Subcutaneous preadipocyte (primary cell): Measurements from ENCODE around the genes CHTOP and CREB3L4.

GRCh38 chr1:153334634-153335230 lies 13.9 kb downstream of the PGLYRP4 start:
- CAGE, long polyA plus RNA, result no peak

DNA sequence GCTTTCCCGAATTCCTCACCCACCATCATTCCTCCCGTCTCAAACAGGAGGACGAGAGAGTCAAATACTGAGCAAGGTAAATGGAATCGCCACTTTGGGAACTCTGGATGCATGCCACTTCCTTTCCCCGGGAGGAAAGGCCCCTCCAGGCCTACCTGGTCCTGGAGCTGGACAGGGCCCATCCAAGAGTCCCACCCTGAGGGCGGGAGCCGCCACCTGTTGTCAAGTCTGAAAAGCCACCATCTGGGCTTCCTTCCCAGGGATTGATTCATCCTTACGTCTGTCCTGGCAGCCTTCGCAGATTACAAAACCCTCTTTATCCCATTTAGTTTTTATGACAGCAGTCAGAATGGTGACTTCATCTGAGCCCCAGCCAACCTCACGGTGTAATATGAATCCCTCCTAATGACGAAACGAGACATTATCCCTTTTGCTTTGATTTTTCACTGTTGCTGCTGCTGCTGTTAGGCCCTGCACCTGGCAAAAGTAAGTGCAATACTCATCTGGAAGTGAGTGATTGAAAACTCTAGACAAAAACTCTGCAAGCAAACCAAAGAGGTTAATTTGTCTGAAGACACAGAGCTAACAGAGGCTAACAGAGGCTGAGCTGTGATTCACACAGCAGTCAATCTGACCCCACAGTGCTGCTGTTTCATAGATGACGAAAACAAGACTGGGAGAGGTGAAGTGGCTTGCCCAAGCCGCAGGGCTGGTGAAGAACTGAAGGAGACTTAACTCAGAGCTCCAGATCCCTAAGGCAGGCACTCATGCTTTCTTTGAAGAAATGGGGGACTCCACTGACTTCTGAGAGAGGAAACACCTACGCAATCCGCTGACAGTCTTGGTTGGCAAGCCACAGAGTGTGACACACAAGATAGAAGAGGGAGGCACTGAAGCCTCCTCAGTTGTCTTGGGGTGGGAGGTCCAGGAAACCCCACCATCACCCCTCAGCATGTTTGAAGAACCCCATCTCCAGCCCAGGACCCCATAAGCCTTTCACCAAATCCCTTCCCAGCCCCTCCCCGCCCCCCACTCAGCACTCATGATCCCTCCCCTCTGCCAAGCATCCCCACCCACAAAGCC lies 30.0 kb upstream of the S100A7 start:
- CAGE, long polyA plus RNA, result no peak

DNA sequence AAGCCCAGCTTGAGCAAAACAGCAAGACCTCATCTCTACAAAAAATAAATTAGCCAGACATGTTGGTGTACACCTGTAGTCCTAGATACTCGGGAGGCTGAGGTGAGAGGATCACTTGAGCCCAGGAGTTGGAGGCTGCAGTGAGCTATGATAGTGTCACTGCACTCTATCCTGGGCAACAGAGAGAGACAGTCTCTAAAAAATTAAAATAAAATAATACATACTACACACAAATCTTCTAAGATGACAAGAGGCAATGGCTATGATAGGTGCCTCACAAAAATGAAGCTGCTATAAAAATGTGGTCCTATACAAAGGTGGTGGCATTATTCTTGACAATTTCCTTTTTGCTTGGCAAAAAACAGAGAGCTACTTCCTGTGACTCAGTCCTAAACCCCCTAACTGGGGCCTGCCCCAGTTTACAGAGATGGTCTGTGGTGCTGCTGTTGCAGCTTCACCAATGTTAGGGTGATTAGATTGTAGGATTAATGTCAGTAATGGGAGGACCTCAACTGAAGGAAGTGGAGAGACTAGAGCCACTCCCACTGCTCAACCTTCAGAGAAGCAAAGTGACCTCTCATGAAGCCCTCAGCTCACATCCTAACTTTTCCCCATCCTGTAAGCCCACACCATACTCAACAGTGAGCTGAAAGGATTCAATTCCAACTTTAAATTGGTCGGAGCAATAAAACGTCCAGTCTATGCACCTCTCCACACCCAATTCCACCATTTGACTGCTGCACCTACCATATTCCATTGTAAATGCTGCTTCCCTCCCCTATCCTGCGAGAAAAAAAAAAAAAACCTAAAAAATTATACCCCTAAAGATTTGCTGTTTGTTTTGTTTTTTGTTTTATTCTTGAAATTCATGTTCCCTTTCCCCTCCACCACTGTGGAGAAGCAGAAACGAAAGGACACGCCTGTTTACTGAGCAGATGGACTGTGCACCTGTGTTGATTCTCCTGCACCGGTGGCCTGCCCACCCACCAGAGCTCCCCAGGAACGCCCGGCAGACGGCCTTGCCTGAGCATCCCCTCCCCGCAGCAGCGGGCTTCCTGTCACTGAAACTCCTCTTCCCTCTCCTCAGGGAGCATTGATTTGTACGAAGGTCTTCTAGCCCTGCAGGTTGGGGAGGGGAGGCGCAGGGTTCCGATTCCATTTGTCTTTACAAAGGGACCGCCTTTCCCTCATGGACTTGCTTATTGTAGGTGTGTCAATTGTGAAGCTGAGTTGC lies 3.5 kb downstream of the S100A6 start:
- CAGE, long polyA plus RNA, result no peak

DNA sequence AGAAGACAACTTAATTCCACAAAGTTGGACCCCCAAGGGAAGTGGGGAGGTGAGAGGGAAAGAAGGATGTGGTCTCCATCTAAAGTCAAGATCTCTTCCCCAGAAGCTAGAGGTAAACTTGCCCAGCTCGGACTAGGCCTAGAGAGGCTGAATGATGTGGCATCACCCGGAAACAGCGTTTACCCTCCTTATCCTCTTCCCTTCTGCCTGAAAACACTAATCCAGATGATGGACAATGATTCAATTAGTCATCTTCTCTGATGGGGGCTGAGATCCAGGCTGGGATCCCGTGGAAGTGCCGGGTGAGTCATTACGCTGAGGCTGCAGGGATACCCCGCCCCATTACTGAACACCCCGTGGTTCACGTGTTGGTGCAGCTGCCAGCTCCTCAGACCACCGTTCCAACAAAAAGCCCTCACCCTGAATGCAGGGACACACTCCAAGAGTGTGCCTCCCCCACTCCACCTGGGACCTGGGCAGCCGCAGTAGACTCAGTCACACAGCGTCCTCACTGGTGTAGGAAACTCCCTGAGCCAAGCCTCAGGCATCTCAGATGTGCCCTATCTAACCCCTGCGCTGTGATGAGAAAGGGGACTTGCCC lies 2.1 kb downstream of the S100A6 start:
- CAGE, long polyA plus RNA, result no peak

DNA sequence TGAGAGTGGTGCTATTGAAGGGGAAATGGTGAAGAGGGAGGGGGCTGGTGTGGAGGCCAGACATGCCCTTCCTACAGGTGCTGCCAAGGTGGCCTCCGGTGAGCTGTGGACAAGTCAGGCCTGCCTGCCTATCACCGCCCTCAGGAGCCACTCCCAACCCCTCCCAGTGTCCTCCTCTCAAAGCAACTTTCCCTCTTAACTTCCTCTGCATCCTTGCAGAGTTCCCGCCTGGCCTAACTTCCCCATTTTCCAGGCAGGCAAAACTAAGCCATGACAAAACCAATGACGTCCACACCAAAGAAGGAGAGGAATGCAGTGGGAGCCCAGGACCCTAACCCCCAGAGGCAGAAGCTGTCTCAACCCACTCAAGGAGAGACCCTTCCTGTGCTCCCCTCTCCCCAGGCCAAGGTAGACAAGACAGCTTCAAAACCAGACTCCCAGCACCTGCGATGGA lies 948 bp upstream of the S100A6 start:
- CAGE, long polyA plus RNA, result no peak

DNA sequence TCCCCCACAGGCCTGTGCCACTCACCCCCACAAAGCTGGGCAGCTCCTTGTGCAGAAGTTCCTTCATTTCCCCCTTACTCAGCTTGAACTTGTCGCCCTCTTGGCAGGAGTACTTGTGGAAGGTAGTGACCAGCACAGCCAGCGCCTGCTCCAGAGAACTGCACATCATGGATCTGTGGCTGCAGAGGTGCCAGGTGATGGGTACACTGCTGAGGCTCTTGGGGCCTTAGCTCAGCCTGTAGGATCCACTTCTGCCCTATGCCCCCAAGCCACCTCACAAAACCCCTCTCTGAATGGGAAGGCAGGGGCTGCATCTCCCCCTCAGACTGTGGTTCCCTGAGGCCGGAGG lies 2.0 kb downstream of the S100A2 start:
- CAGE, long polyA plus RNA, result no peak

- CAGE, long polyA plus RNA, result no peak
These were observed 1.4 kb upstream of the S100A16 start for GRCh38 chr1:153614022-153615140.

DNA sequence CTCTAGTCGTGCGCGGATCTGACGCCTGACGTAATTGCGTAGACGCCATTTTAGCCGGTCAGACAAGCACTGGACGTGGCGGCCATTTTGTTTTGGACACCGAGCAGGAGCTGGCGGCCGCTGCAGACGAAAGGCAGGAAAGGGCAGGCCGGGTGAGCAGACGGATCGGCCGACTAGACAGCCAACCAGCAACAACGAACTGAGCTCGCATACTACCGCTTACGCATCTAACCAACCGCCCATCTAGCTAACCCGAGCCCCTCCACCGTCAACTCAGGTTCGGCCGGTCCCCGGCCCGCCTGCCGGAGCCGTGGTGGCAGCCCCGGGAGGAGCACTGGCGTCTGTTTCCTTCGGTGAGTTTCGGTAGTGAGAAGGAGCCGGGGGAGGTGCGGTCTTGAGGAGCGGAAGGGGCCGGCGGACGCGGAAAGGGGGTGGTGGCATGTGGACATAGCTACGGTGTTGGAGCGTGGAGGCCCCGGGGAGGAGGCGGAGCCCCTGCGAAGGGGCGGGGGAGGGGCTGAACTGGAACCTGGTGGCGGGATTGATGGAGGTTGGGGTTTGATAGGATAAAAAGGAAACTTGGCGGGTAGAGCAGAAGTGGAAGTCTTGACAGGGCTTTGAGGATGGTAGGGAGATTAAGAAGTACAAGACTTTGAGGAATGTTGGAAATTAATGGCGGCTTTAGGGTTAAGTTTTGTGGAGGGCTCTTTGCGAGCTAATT lies at the start of gene CHTOP:
CHTOP (plus strand) TSS at position 76 of the 721 bp plus-strand sequence.
- CAGE, long polyA plus RNA, result no peak

- CAGE, long polyA plus RNA, result no peak
These were observed 2.7 kb downstream of the INTS3 start for GRCh38 chr1:153730353-153731187.

- CAGE, long polyA plus RNA, result no peak
These were observed 22.8 kb downstream of the INTS3 start for GRCh38 chr1:153750441-153751313.

DNA sequence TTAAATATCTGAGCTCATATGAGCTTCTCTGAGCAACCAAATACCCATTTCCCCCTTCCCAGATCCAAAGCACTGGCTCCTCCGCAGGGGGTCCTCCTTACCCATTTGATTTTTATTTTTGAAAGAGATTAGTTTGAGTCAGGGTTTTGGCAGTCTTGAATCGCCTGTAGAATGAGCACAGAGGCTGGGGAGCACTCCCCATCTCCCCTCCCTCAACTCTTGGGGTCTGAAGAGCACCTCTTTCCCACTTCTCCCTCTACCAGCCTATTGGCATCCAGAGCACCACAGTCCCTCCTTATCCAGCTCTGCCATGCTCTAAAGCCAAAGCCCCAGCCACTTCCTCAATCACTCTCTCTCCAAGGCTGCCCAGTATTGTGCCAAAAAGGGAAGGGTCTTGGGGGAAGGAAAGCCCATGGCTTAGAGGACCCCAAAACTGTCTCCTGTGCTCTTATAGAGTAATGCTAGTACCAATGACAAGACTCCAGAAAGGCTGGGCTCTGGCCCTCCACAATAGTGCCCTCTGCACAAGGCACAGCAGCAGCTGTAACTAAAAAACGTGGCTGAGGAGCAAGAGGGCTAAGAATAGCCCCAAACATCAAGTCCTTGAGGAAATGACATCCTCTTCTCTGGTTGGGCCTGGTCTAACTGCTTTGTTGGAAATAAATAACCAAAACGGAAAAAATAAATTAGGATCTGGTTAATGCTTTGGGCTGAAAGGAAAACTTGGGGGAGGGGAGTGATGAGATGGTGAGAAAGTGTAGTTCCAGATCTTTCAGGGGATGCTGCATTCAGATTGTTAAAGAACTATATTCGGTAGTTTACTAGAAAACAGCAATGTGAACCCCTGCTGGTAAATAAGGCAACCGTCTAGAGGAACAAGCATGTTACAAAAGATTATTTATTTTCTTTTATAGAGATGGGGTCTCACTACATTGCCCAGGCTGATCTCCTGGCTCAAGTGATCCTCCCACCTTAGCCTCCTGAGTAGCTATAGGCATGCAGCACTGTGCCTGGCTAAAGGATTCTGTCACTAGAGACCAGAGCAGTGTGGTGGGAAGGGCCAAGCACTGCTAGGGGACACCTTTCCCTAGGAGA lies 28.5 kb downstream of the SLC27A3 start:
- CAGE, long polyA plus RNA, result no peak

GRCh38 chr1:153805817-153806072 lies 30.5 kb downstream of the SLC27A3 start:
- CAGE, long polyA plus RNA, result no peak

GRCh38 chr1:153823578-153823777 lies 48.3 kb downstream of the SLC27A3 start:
- CAGE, long polyA plus RNA, result no peak

DNA sequence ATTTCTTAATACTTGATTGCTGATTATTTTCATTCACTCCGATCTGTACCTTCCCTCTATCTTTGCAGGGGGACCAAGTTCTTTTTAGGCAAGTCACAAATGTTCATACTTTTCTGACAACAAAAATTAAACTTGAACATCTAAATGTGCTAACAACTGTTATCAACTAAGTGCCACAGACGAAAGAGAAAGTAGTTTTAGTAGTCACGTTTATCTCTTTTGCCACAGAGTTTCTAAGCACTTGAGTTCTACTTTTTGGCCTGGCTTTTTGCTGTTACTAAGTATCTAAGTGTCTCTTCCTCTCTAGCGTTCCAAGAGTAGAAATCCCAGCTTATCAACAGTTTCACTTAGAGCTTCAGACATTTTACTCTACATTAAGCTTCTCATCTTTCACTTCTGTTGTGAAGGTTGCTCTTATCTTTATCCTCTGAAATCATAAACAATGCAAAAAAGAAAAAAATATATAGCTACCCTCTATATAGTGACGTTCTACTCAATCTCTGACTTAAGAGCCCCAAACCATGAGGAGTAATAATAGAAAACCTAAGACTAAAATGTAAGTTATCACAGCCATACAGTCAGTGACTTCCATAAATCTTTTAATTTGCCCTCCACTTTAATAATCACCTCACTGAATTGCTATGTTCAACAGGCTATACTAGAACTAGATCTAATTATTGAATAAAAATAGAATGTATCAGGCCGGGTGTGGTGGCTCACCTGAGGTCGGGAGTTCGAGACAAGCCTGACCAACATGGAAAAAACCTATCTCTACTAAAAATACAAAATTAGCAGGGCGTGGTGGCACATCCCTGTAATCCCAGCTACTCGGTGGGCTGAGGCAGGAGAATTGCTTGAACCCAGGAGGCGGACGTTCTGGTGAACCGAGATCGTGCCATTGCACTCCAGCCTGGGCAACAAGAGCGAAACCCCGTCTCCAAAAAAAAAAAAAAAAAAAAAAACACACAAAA lies 34.0 kb downstream of the GATAD2B start:
- CAGE, long polyA plus RNA, result no peak

- CAGE, long polyA plus RNA, result no peak
These were observed 730 bp downstream of the DENND4B start for GRCh38 chr1:153945723-153946252.

DNA sequence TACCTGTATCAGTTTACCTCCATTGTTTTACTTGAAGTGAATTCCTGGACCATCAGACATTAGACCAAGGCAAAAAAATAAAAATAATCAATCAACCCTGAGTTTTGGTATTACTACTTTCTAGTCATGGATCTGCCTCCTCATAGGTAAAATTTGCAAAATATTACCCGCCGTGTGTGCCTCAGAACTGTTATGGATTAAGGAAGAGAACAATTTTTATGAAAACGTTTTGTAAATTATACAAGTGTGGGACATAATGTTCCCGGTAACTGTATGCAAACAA lies 926 bp upstream of the CREB3L4 start:
- CAGE, long polyA plus RNA, result no peak

GRCh38 chr1:153967118-153968087 lies at the start of gene CREB3L4:
TSS of gene CREB3L4 (plus strand) at chr1:153967902.
- CAGE, long polyA plus RNA, result no peak

GRCh38 chr1:153972065-153973181 lies 4.7 kb downstream of the CREB3L4 start:
- CAGE, long polyA plus RNA, result no peak

DNA sequence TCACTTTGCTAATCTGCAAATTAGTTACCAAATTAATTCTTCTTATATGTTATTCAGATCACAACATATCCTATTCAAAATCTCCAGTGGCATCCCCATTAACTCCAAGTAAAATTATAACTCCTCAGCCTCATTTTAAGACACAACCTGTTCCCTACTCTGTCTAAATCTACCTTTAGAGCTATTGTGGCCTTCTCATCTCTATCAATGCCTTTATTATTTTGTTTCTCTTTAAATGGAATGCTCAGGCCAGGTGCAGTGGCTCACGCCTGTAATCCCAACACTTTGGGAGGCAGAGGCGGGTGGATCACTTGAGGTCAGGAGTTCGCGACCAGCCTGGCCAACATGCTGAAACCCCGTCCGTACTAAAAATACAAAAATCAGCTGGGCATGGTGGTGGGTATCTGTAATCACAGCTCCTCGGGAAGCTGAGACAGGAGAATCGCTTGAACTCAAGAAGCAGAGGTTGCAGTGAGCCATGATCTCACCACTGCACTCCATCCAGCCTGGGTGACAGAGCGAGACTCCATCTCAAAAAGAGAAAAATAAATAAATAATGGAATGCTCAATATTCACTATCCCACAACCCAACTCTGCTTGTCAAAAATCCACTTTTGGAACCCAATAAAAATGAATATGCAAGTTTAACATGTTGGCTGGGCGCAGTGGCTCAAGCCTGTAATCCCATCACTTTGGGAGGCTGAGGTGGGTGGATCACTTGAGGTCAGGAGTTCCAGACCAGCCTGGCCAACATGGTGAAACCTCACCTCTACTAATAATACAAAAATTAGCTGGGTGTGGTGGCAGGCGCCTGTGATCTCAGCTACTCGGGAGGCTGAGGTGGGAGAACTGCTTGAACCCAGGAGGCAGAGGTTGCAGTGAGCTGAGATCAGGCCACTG lies 26.8 kb downstream of the TPM3 start:
- CAGE, long polyA plus RNA, result no peak

- CAGE, long polyA plus RNA, result no peak
These were observed 19.0 kb downstream of the TPM3 start for GRCh38 chr1:154172851-154173339.